Pericardium fibroblast (primary cell): ENCODE results near the gene C9orf50.

DNA sequence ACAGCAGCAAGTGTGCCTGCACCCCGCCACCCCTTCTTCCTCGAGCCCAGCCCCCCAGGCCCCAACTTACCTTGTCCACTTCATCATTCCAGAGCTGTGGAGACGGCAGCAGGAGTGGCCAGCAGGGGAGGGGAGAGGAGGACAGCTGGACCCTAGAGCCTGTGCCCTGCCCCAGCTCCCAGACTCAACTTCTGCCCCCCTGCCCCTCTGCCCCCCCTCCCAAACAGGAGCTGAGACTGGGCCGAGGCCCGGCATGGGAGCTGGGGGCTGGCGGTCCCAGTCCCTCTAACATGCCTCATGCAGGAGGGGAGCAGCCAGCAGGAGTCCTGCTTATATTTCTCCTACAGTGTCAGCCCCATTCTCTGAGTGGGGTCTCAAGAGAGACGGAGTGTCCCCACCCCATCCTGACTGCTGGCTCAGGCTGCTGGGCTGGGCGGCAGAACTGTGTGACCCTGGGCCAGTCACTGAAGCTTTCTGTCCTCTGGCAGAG, 17.5 kb downstream of the SH3GLB2 start:
- RAMPAGE, long total RNA, result no peak

DNA sequence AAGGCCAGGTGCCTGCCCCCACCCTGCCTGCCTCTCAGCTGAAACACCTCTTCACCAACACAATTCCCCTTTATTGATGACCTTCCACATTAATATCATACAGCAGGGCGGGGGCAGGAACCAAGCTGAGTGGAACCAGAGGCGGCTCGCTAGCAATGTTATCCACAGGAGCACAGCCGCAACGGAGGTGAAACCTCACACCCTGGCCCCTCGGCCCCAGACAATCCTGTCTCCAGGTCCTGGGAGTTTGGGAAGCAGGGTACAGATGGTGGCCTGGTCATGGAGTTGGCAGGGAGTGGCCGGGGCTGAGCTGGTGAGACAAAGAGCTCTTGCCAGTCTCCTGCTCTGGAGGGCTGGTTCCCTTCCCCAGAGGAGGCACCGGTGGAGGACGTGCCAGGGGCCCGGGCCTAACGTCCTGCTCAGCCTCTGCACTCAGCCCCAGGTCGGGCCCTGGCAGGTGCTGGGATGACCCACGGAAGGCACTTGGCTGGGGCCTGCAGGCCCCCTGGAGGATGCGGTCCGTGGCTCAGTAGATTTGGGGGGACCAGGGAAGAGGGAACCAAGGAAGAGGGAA, 13.9 kb downstream of the DOLPP1 start:
- RAMPAGE, long total RNA, result no peak

GRCh38 chr9:129140479-129141335, 29.5 kb downstream of the PTPA start:
- RAMPAGE, long total RNA, result no peak

DNA sequence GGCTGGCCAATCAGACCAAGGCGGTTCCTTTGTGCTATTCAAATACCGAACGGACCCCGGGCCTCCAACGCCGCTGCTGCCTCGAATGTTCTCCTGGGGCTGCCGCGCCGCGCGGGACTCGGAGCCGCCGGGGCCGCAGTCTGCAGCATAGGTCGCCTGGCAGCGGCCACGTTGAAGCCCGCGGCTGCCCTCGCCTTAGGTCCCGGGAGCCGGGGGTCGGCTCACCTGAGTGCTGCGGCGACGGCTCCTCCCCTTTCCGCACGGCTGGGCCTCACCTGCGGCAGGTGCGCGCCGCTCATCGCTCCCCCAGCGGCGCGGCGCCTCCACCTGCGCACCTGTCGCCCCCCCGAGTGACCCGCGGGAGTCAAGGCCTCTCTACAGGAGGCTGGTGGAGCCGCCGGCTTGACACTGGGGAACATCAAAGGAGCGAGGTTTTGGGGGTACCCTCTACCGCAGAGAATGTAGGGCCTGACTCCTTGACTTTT, 364 bp upstream of the IER5L start:
- RAMPAGE, long total RNA, result no peak

DNA sequence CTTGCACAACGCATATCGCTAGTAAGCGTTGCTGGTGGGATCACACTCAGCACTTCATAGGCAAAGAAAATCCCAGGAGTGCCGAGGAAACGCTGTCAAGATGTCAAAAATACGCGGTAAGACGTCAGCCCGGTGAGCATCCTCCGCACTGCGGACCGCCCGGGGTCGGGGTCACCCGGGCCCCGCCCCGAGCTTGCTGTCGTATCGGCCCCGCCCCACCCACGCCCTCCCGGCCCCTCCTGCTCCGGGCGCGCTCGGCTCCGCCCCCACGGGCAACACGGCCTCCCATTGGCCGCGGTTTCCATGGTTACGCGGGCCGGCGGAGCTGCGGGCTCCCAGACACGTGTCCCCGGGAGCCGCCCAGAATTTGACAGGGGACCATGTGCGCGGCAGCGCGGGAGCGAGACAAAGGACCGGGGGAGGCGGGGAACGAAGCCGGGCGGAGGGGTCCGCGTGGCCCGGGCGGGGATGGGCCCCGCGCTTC, 80.2 kb upstream of the IER5L start:
- RAMPAGE, long total RNA, result no peak

- RAMPAGE, long total RNA, result no peak
These were observed 218.8 kb downstream of the C9orf50 start for GRCh38 chr9:129401770-129402891.

- RAMPAGE, long total RNA, result no peak
These were observed 160.2 kb downstream of the C9orf50 start for GRCh38 chr9:129460426-129461382.

DNA sequence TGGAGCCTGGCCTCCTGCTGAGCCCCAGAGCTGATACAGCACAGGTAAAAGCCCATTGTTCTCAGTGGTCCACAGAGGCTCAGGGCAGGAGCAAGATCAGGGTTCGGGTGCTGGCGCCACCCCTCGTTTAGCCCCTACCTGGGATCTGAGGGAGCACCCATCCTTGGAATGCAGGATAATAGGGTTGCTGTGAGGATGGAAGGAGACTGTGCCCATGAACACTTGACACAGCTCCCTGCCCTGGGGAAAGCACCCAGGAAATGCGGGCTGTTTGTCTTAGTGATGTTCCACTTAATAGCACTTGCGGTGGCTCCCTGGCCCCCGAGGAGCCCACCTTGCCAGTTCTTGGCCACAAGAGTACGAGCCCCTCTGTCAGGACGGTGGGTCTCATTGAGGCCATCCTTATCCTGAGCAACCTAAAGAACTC, 136.9 kb downstream of the C9orf50 start:
- RAMPAGE, long total RNA, result no peak

- RAMPAGE, long total RNA, result no peak
These were observed 135.6 kb downstream of the C9orf50 start for GRCh38 chr9:129485313-129485759.

GRCh38 chr9:129487301-129487648, 133.6 kb downstream of the C9orf50 start:
- RAMPAGE, long total RNA, result no peak

- RAMPAGE, long total RNA, result no peak
These were observed 131.4 kb downstream of the C9orf50 start for GRCh38 chr9:129489600-129489842.

- RAMPAGE, long total RNA, result no peak
These were observed 125.5 kb downstream of the C9orf50 start for GRCh38 chr9:129495106-129496057.

DNA sequence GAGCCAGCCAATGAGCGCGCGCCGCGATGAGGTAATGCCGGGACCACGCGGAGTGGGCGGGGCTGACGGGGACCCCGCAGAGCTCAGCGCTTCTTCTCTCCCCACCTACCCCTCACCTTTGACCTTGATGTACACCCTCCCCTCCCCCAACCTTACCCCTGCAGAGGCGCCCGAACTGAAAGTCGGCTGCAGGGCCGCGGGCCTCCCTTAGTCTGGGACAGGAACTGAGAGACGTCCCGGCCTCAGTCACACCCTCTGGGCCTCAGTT, 124.9 kb downstream of the C9orf50 start:
- RAMPAGE, long total RNA, result no peak

DNA sequence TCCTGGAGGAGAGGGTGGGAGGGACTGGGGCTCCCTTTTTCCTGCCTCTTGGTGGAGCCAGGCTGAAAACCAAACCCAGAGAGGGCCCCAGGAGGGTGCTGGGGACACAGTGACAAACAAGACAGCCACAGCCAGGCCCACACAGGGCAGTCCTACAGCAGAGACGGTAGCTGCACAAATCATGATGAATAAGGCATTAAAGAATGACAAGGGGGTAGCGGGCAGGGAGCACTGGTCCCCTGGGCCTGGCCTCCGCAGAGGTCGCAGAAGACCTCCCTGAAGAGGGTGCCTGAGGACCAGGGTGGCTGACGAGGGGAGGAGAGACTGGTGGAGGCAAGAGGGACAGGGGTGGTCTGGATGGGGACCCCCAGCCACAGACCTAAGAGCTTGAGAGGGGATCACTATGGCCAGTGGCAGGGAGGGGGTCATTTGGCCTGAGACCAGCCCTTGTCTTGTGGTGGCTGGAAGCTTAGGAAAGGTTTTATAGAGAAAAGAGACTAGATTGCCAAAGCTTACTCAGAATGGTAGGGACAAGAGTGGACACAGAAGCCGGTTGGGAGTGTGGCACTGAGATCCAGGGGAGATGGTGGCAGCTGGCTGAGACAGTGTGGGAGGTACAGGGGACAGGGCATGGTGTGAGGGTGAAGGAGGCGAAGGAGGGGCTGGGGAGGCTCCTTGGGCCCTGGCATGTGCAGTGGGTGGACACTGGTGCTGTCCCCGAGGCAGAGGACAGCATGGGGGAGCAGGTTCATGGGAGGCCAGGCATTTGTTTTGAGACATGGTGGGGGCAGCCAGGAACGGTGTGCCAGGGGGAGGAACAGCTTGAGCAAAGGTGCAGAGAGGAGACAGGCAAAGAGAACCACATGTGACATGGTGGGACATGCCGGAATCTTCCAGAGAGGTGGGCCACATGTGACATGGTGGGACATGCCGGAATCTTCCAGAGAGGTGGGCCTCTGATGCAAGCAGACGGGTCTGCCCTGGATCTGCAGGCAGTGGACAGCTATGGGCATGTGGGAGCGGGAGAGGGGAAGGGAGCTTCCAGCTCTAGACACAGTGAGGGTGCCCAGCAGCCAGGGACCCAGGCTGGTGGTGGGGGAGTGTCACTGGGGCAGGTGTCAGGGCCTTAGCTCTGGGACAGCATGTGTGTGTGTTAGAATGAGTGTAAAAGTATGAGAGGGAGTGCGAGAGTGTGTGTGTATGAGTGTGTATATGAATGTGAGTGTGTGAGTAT, 122.9 kb downstream of the C9orf50 start:
- RAMPAGE, long total RNA, result no peak

DNA sequence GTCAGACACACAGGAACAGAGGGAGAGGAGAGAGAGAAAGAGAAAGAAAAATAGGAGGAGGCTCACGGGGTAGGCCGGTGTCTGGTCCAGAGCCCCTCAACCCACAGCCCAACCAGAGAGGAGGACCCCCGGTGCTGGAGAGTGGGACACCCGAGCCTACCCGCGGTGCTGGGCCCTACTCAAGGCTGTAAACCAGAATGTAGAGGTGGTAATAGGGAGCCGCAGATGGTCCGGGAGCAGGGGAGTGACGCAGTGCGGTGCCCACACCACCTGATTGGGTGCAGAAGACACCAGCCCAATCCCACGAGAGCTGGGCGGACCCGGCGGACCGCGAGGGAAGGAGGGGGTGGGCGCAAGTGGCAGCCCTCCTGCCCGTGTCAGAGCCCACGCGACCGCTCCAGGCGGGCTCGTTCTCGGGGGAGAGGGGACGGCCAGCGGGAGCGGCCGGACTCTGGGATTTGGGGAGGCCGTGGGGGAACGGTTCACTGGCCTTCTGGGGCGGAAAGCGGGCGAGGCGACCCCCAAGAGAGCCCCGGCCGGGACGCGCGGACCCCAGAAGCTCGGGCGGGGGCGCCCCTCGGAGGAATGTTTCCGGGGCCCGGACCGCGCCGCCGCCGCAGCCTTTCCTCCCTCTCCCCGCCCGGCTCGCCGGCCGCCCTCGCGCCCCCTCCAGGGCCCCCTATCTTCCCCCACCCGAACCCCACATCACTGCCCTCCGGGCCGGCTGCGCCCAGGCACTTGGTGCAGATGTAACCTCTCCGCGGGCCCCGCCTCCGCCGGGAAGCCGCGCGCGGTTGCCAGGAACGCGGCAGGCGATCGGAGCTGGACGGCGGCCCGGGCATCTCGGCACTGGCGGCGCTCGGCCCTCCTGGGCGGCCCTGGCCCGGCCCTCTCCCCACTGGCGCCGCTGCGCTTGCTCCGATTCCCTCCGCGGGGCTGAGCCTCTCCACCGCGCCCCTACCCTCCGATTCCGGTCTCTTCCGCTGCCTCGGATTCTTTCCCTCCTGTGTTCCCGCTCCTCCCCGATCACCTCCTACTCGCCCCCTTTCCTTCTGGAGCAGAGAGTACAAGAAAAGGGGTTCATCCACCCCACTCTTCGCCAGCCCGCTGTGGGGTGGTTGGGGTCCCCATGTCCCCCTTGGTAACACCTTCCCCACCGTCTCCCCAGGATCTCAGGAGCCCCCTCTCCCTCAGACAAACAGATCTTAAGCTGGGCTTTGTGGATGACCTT, 70.9 kb downstream of the C9orf50 start:
- RAMPAGE, long total RNA, result no peak

DNA sequence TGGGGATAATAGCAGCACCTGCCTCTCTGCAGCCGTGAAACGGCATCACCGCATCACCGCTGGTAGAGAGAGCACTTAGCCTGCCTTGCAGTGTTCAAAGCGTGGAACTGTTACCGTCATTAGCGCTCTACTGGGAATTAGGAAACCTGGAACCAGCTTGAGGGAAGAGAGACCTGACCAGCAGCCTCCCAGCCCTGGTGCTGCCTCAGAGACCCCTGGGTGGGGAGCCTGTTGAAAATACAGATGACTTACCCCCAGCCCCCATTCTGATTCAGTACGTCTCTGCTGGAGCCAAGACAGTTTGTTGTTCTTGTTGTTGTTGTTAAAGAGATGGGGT, at the start of gene C9orf50:
Gene C9orf50 (minus strand): TSS at position 68 of the 337 bp plus-strand sequence.
- RAMPAGE, long total RNA, result no peak

DNA sequence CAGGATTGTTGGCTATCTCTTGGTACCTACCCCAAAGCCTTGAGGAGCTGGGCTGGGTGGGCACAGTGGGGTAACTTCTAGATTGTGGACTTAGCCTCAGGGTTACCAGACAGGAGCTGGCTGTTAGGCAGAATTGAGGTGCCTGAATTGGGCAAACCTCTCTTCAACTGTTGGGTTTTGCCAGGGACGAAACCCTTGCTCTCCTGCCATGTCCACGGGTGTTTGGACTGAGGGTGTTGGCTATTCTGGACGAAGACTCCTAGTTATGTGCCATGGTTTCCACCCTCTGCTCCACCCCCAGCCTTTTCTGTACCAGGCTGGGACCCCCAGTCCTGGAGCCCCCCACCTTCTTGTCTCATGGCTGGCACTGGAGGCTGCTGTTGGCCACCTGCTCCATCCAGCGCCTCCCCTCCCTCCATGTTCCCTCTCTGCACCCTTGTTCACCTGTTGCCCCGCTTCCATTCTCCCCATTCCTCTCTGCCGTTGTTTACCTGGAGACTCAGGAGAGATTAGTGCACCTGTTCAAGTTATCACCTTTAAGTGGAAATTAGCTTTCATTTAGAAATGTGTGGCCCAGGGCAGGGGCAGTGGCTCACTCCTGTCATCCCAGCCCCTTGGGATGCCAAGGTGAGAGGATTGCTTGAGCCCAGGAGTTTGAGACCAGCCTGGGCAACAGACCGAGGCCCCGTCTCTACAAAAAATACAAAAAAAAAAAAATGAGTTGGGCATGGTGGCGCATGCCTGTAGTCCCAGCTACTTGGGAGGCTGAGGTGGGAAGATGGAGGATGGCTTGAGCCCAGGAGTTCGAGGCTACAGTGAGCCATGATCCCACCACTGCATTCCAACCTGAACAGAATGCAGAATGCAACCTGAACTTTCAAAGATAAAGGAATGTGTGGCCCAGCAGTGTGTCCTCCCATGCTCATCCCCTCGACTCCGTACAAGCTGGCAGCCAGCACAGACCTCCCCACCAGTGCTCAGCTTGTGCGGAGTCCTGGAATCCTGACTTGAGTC, 7.3 kb downstream of the NTMT1 start:
- RAMPAGE, long total RNA, result no peak

DNA sequence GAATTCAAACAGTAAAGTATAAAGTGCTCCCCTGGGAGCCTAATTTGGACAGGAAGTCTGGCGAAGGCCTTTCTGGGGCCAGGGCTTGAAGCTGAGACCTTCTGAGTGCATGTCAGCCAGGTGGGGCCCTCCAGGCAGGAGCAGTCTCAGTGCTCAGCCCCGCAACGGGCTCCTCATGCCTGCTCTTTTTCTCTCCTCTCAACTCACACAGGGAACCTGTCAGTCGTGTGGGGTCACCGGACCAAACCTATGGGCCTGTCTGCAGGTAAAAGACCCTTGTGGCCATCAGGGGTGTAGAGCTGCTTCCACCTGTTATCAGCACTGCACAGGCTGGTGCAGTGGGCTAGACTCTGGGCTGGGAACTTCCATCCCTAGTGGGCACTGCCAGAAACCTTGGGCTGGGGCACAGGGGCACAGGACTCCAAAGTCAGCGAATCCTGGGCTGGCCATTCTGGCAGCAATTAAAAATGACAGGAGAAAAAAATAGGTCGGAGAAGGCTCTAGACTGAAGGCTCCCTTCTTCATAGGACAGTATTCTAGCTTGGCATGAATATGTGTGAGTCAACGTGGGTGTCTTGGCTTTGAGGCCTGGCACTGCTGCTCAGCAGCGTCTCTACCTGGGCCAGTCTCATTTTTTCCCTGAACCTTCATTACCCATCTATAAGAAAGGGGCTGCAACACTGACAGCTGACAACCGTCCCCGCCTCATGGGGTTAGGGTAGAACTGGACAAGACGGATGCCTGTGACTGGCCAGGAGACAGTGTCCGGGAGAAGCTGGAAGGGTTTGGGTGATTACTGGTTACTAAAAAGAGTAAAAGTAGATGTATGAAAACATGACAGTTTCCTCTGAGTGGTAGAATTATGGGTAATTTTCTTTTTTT, 21.1 kb downstream of the USP20 start:
- RAMPAGE, long total RNA, result no peak

GRCh38 chr9:129886547-129886822, 51.2 kb downstream of the USP20 start:
- RAMPAGE, long total RNA, result no peak

DNA sequence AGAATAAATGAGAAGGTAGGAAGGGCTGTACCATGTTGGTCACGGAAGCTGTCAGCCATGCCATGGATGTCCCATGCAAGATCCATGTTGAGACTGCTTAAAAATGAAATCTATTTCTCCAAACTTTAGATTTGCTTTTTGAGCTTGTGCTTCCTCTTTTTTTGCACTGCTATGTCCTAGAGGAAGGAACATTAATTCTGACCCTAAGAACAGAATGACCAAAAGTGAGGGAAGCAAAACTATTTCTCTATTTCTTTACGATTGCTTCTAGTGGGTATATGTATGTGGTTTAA, 84.5 kb downstream of the USP20 start:
- RAMPAGE, long total RNA, result no peak